Metastatic Lung Carcinoma in the Adrenal Gland (tissue), 1 donor: ENCODE measurements around a stretch of chr22.

DNA sequence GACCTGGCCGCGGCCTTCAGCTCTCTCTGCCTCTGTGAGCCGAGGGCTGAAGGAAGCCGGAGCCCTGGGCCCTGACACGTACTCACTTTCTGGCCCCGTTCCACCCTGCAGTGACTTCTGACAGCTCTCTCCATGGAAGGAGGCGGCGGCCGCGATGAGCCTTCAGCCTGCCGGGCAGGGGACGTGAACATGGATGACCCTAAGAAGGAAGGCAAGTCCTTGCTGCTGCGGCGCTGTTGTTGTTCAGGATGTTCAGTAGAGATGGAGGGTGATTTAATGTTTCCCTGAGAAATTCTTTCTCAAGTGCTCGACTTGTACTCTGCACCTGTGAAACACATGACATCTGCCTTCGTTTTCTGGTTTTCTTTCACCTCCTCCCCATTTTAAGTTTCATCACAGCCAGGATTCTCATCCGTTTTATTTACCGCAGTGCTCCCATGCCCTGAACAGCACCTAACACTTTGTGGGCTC lies 634 bp downstream of the GTSE1 start:
- PRO-cap, result no peak

GRCh38 chr22:46376769-46377122 lies 41.2 kb downstream of the TRMU start:
- PRO-cap, result no peak

DNA sequence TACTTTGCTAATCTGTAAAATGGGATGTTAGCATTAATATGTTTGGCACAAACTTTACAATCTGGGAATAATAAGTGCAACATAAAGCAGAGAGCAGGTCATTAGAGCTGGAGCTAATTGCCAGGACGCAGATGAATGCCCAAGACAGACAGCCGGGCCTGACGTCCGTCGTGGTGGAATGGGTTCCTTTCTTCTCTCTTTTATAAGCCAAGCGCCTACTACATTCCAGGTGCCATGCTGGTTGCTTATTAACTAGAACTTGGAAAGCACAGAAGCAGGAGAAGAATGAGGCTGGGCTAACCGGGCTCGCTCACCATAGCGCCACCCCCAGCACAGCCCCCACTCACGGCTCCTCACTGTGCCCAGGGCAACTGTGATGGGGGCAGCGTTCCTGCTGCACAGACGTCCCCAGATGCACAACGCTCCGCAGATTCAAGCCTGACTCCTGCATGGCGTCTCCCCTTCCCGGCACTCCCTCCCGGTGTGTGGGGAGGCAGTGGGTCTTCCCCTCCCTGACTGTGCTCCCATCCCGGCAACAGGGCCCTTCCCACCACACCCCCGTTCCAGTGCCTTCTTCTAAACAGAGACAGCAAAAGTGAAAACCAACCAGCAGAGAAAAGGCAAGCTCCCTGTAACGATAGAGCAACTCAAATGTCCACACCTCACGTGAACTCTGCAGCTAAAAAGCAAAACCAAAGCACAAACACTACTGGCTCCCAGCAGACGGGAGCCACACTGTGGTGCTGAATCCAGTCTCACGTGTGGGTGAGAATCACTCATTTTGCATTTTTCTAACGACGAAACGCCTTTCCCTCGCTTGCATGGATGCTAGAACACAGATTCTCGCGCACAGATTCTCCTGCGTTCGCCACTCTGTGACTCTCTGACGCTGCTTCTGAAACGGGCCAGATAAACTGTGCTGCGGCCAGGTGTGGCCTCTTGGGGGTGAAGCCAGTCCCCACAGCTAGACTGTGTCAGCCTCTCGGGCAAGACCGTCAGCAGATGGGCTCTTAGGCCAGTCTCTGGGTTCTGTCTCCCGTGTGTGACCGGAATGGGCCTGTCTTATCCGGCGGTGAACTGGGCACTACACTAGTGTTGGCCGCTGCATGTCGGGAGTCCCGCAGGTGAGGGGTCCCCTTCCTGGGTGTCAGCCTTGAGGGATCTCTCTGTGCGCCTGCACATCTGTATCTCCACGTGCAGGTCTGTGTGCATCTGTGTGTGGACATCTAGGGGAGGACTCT lies 44.3 kb downstream of the TRMU start:
- PRO-cap, result no peak

DNA sequence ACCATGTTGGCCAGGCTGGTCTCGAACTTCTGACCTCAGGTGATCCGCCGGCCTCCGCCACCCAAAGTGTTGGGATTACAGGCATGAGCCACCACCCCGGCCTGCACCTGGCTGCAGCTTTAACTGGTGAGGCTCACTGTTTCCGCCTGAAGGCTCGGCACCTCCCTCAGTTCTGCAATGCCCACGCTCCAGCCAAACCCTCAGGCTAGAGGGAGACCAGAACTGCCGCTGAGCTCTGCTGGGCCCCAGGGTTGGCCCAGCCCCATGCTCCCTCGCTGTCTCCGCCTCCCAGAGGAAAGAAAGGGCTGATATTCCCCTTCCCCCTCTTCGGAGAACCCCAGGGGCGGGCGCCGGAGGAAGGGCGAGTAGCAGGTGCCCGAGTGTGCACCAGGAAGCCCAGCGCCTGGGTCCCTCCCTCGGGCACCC lies 73.0 kb downstream of the TRMU start:
- PRO-cap, result no peak

DNA sequence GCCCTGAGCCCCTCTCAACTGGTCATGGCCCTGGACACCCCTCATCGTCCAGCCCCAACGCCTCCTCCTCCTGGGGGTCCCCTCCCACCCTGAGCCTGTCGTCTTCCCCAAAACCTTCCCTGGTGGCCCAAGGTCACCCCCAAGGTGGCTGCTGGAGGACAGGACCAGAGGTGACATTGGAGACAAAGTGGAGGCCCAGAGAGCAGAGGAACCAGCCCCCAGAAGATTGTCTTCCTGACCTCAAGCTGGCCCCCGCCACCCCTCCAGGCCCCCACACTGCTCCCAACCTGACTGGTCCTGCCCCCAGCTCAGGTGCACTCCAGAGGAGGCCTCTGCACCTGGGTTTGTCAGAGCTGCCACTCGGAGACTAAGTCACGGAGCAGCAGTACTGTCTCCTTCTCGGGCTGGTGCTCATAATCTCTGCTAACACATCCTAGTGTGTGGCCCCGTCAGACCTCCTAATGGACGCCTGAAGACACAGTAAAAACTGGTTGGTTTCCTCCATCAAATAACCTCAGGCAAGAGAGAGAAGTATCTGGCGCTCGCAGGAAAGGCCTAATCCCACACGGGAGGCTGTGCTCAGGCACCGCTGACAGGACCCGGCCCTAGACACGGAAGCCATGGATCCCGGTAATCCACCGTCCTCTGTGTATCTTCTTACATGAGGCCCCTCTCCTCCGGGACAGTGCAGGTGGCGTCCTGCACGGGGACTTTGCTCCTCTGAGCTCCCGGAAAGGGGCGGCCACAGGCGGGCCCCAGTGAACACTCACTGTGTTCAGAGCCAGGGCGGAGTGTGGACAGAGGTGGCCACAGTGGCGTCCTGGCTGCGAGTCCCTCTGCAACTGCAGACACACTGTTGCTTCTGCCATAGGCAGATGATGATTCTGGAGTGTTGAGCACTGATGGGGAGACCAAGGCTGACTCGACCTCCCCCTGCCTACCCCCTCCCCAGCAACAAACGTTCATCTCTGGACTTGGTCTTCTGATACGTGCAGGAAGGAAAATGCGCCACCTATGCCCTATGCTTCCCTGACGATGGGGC lies 95.3 kb downstream of the TRMU start:
- PRO-cap, result no peak

DNA sequence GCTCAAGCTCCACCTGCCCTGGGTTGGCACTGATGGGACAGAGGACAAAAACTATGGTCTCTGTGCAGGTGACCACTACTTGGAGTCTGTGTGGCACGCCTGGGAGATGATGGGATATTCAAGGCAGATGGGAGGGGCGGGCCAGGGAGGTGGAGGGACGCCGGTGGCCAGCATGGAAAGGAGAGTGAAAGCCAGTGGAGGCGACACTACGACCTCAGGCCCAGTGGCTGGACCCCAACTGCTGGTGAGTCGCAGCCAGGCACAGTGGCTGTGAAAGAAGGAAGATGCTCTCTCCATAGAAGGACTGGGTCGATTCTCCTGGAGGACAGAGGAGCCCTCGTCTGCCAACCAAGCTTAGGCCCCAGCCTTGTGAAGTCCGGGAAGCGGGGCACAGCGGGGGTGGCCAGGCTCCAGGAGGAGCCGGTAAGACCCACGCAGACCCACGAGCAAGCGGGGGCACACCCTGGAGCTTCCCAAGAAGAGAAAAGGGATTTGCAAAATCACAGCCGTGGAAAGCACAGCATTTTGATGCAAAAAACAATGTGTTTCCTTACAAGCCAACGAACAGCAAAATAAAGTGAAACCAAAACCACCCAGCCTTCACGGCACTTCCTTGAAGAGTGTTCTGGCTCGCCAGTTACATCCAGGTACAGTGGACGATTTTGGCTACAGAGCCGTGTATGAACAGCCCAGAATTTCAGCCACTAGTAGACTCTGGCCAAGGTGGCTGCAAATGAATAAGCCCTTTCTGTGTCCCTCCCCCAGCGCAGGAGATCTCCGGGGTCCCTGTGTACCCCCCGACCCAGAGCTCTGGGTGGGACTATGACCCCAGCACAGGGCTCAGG lies 96.8 kb downstream of the TRMU start:
- PRO-cap, result no peak

DNA sequence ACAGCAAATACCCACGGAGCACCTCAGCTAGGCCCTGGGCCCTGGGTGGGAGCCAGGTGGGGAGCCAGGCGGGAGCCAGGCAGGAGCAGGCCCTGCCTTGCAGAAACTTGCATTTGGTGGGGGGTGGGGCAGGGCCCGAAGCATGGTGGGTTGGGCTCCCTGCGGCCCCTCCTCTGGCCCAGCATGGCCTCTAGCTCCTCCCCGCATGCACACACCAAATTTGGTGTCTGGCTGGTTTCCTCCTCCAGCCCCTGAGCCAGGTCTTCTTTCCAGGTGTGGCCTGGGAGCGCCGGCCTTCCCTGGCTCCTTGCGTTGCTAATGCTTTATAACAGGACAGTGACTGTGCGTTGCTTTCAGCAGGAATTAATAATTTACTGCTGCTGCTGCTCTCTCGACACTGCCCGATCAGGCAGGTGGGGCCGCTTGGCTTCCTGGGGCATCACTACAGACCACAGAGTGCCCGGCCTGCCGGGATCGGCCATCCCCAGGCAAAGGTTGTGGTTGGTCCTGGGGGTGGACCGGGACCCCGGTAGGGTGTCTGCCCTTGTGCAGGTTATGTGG lies 7.3 kb downstream of the GRAMD4 start:
- PRO-cap, result no peak

DNA sequence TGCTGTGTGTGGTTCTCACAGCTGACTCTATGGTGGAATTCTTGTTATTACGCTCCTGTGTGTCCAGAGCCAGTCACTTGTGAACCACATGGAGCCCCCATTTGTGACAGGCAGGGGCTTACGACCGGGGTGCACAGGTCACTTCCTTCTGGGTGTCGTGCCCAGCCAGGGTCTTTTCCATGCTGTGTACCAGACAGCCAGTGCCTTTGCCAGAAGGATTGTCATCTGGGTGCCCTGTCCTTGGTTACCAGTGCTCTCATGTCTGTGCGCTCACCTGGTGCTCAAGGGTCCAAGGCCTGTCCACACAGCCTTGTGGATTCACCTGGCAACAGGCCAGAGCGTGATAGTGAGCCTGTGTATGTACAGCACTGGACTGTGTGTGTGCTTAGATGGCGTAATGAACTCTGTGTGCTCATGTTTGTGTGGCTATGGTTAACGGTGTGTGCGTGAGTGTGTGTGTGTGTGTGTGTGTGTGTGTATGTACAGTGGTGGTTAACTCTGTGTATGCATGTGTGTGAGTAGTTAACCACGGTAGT lies 18.6 kb downstream of the GRAMD4 start:
- PRO-cap, result no peak

DNA sequence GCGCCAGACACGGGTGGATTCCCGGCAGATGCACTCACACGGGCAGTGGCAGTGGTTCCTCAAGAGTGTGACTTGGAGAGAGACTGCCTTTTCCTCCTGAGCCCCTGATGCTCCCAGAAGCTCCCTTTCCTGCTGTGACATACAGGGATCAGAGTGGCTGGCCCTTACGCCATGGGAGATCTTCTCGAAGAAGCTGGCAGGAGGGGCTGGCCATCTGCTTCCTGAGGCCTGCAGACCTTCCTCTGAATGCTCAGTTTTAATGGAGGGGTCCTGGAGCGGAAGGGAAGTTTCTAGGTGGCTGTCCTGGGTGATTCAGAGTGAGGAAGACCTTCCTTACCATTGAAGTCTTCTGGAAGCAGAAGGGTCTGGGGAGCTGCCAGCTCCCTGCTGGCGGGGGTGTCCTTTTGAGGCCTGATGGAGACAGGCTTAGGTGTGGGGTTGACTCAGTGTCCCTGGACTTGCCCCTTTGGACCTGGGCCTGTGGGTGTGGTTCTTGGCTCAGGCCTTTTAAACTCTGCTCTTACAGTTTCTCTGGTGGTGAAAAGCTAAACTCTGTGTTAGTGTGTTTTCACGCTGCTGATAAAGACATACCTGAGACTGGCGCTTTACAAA lies 26.1 kb downstream of the GRAMD4 start:
- PRO-cap, result no peak

DNA sequence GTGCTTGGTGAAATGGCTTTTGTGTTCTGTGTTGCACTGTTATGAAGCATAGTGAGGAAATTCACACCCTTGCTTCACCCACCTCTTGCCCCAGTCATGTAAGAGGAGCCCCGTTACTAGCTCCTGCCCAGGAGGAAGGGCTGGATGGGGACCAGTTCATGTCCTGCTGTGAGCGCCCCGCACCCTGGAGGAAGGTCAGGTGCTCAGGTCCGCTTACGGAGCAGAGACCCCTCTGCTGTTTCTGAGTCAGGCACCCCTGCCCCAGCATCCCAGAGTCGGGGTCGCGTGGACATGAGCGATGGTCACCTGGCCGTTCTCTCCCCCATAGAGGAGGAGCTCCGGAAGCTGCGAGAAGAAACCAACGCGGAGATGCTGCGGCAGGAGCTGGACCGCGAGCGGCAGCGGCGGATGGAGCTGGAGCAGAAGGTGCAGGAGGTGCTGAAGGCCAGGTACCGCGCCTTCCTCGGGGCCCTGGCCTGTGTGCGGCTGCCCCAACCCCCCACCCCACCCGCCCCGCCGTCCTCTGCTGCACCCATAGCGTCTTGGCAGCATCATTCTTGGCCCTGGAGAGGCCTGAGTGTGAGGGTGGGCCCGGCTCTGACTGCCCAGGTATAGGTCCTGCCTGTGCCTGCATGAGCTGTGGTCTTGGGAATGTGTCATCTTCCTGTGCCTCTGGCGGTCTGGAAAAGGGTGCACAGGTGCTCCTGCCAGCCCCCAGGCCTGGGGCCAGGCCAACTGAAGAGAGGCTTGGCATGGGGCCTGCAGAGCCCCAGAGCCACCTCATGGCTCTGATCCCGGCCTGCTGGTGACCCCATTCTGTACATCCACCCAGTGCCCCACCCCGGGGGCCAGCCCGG lies 37.9 kb downstream of the GRAMD4 start:
- PRO-cap, result no peak

- PRO-cap, result no peak
Measured at GRCh38 chr22:46673492-46673971, 53.3 kb downstream of the GRAMD4 start.

GRCh38 chr22:46675029-46675750 lies 55.0 kb downstream of the GRAMD4 start:
- PRO-cap, result no peak

GRCh38 chr22:46677157-46677586 lies 57.0 kb downstream of the GRAMD4 start:
- PRO-cap, result no peak

- PRO-cap, result unidirectional peak, minus-strand start at chr22:46754191; unidirectional peak, minus-strand start at chr22:46754569
Measured at GRCh38 chr22:46753856-46754878, 8.3 kb upstream of the TBC1D22A start.

DNA sequence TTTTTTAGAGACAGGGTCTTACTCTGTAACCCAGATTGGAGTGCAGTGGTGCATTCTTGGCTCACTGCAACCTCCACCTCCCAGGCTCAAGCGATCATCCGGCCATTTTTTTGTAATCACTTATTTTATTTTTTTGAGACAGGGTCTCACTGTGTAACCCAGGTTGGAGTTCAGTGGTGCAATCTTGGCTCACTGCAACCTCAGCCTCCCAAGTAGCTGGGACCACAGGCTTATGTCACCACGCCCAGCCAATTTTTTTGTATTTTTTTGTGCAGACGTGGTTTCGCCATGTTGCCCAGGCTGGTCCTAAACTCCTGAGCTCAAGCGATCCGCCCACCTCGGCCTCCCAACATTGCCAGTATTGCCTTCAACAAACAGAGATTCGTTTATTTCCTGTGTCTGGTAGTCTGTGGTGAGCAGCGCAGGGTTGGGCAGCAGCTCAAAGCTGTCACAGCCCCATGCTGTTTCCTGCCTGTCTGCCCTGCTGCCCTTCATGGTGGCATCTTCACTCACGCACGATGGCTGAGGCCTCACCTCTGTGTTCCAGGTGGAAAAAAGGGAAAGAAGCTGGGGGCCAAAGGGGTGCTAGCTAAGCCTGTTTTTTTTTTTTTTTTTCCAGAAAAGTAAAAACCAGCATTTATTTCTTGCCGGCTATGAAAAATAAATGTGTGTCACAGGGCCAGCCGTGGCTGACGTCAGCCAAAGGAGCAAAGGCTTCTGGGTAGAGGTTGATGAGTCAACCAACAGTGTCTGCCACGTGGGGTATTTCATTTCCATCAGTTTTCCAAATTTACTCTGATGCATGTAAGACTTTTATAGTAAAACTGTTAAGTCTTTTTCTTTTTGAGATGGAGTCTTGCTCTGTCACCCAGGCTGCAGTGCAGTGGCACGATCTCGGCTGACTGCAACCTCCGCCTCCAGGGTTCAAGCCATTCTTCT lies 28.8 kb downstream of the TBC1D22A start:
- PRO-cap, result unidirectional peak, plus-strand start at position 395 of the sequence

DNA sequence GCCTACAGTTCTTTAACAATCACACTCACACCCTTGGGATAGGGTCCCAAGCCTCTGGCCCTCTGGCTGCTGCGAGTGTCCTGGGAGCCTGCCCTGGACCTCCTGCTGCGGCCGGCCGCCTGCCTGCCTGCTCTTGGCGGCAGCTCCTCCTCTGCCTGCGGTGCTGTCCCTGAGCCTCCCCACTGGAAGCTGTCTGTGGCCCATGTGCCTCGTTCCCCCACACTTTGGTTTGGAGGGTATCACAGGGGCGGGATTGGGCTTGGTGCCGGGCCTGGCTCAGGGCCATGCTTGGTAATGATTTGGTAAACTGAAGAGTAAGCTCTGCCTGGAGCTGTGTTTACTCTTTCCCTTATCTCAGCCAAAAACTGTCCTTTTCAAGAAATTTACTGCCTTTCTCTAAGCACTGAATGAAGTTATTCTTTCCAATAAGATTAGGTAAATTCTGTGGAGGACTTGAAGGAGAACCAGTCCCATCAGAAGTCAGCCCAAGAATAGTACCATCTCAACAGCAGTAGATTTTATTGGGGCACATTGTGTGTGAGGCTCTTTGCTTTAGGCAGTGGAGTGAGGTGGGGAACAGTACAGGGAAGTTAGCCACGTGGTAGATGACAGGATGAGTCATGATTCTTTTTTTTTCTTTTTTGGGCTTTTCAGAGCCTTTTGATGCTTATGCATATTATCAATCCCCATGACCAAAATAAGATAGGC lies 53.7 kb downstream of the TBC1D22A start:
- PRO-cap, result no peak

DNA sequence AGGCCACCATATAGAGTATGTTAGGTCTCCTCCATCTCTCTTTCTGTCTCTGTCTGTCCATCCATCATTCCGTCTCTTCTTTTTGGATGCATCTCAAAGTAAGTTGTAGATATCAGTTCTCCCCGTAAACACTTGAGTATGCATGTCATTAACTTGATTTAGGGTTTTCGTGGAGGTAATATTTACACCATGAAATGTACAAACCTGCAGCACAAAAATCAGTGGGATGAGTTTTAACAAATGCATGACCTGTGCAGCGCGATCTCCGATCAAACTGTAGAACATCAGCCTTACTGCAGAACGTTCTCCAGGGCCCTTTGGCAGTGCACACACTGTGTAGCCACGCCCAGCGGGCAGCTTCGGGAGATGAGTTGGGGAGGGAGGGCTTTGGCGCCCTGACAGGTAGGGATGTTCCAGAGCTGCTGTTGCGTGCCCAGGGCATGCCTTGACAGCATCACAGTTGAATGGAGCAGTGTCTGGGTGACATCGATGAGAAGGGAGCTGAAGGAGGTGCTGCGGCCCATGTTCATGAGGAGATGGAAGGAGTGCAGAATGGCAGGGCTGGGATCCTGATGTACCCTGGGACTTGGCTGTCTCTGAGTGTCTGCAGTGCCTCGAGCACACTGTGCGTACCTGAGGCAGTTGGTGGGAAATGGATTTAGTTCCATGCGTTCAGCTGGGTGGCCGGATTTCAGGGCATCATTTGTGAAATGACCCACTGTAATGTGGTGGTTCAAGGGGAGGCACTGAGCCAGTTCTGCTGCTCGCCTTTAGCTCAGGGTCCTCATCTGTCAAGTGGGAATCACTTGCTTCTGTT lies 80.2 kb downstream of the TBC1D22A start:
- PRO-cap, result no peak

DNA sequence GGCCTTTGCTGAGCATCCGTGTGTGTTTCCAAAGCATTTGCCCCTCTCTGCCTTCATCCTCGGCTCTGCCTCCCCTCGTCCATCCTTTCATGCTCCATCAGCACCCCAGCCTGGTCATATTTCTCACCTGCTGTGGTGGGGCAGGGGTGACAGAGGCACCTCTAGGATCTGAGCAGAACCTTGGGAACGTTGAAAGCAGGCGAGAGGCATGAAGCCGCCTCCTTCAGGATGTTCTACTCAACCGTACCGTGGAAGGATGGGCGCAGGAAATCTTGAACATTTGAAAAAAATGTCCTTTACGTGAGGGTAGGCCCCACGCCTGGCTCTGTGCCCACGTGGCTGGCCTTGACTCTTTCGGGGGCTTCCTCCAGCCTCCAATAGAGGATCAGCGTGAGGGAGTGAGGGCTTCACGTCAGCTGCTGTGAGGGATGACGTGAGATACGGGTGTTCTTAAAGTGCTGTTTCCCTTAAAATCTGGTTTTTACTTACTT lies 90.7 kb downstream of the TBC1D22A start:
- PRO-cap, result no peak

GRCh38 chr22:46996937-46997912 lies 234.8 kb downstream of the TBC1D22A start:
- PRO-cap, result no peak

GRCh38 chr22:47053493-47054390 lies 291.3 kb downstream of the TBC1D22A start:
- PRO-cap, result no peak